Placental epithelial cell (primary cell): Measurements from ENCODE around the genes BHLHE23 and NKAIN4.

- CAGE, long polyA plus RNA = no peak
These were observed 14.2 kb upstream of the SLCO4A1 start for GRCh38 chr20:62627982-62628682.

- CAGE, long polyA plus RNA = no peak
These were observed 1.9 kb downstream of the SLCO4A1 start for GRCh38 chr20:62644150-62644713.

DNA sequence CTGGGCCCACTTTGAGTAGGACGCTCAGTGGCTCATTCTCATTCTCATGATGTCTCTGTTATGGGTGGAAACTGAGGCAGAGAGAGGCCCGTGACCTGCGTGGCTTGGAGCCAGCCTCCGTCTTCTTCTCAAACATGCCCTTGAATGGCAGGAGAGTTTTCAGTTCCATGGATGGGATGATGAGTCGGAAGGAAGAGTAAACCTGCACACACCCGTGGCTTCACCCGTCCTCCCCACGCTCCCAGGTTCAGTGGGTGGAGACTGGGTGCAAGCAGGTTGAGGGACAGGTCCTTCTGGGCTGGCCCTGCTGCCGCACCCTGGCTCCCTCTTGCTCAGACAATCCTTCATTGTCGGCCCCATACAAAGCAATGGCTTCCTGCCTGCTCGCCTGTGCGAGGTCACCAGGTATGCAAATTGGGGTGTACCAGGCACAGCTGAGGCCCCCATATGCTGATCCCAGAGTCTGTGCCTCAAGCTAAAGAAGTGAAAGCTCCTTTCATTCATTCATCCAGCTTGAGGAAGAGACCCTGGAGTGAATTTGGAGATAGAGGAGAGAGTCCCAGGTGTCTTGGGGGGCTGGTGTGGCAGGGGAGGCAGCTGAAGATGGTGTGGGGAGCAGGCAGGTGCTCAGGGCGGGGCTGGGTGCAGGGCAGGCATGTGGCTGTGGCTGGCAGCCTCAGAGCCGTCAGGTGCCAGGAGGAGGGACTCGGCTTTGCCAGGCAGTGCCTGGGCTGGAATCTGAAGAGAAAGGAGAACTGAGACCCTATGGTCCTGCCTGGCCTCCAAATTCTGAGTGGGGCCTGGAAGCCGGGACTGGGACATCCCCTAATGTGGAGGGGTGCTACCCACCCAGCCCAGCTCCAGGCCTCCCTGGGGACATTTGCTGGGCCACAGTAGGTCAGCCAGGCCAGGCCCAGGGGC is 4.6 kb downstream of the SLCO4A1 start:
- CAGE, long polyA plus RNA = no peak

GRCh38 chr20:62824909-62825451 is 8.1 kb downstream of the COL9A3 start:
- CAGE, long polyA plus RNA = no peak

DNA sequence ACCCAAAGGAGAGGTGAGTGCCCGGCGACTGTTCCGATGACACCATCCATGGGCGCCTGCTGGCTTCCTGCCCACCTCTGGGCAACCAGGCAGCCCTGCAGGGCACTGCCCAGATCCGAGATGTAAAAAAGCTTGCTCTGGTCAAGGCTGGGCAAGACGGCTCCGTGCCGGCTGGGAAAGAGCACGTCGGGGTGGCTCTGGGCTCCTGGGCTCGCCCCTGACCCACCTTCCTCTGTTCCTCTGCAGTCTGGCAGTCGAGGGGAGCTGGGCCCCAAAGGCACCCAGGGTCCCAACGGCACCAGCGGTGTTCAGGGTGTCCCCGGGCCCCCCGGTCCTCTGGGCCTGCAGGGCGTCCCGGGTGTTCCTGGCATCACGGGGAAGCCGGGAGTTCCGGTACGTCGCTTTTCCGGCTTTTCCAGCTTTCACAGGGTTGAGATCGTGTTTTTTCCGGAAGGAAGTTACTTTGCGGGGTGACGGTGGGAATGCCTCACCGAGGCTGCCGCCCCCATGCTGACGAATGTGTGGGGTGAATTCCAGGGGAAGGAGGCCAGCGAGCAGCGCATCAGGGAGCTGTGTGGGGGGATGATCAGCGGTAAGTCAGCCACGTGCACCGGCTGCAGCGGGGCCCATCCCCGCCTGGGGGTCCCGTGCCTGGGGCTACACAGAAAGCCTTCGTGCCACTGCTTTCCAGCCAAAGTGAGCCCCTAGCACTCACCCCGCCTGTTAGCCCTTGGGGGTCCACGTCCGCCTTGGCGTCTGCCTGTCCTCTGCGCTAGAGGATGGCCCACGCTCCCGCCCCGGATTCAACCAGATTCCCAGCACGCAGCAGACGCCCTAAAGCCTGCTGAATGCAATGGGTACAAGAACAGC is 19.3 kb downstream of the COL9A3 start:
- CAGE, long polyA plus RNA = no peak

GRCh38 chr20:62852679-62853196 is 8.9 kb downstream of the TCFL5 start:
- CAGE, long polyA plus RNA = no peak

DNA sequence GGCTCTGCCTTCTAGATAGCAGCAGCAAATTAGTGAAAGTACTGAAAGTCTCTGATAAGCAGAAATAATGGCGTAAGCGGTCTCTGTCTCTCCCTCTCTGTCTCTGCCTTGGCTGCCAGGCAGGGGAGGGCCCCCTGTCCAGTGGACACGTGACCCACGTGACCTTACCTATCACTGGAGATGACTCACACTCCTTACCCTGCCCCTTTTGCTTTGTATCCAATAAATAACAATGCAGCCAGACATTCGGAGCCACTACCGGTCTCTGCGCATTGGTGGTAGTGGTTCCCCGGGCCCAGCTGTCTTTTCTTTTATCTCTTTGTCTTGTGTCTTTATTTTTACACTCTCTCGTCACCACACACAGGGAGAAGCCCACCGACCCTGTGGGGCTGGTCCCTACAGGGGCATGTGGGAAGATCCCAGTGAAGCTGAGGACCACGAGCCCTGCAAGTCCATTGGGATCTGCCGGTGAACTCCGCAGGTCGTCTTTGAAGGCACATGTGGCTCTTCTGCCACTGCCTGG is 12.6 kb upstream of the TCFL5 start:
- CAGE, long polyA plus RNA = no peak

GRCh38 chr20:62885282-62885954 is 23.8 kb upstream of the TCFL5 start:
- CAGE, long polyA plus RNA = no peak

GRCh38 chr20:62914836-62915501 is 11.3 kb downstream of the DIDO1 start:
- CAGE, long polyA plus RNA = no peak

GRCh38 chr20:62925348-62926365 is 648 bp downstream of the DIDO1 start:
- CAGE, long polyA plus RNA = no peak

- CAGE, long polyA plus RNA = no peak
These were observed 3.2 kb upstream of the GID8 start for GRCh38 chr20:62934329-62935636.

GRCh38 chr20:62963515-62964186 is 11.1 kb downstream of the SLC17A9 start:
- CAGE, long polyA plus RNA = no peak

- CAGE, long polyA plus RNA = no peak
These were observed at the start of gene BHLHE23 for GRCh38 chr20:63006745-63007600. BHLHE23 (minus strand) TSS chr20:63006964.

- CAGE, long polyA plus RNA = no peak
These were observed 5.0 kb upstream of the BIRC7 start for GRCh38 chr20:63230529-63231314.

GRCh38 chr20:63254292-63254671 is at the start of gene NKAIN4:
NKAIN4 (minus strand) TSS chr20:63254463.
- CAGE, long polyA plus RNA = no peak

DNA sequence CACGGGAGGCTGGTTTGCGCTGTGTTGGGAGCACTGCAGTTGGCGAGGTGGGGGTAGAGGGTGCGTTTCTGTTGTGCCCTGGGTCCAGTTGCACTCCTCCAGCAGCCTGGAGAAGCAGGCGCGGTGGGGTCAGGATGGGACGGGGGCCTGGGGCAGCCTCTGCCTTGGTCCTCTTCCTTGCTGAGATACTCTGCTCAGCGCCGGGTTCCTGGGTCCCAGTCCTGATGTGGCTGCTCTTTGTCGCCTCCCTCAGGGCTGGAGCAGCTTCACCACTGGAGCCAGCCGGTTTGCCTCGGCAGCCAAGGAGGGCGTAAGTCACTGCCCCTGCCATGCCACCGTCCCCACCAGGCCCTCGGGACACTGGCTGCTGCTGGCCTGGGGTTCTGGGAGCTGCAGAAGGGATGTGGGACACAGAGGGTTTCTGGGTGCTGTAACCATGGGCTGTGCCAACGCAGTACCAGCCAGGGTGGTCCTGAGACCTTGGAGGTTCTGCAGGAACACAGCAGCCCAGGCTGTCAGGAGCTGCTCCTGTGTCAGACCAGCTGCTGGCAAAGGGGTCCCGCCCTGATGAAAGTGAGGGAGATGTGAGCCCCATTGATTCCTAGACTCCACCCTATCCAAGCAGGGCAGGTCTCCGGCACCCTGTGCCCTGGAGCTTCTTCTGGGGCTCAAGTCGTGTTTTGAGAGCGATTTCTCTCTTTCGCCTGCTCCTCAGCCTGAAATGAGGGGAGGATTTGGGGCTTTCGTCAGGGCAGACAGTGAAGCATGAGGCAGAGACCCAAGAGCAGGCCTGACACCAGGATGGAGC is 8.6 kb downstream of the ARFGAP1 start:
- CAGE, long polyA plus RNA = no peak

GRCh38 chr20:63284503-63285012 is 8.4 kb upstream of the COL20A1 start:
- CAGE, long polyA plus RNA = no peak

- CAGE, long polyA plus RNA = no peak
These were observed 4.1 kb upstream of the COL20A1 start for GRCh38 chr20:63288426-63289702.

- CAGE, long polyA plus RNA = no peak
These were observed 2.9 kb upstream of the COL20A1 start for GRCh38 chr20:63289971-63290567.

DNA sequence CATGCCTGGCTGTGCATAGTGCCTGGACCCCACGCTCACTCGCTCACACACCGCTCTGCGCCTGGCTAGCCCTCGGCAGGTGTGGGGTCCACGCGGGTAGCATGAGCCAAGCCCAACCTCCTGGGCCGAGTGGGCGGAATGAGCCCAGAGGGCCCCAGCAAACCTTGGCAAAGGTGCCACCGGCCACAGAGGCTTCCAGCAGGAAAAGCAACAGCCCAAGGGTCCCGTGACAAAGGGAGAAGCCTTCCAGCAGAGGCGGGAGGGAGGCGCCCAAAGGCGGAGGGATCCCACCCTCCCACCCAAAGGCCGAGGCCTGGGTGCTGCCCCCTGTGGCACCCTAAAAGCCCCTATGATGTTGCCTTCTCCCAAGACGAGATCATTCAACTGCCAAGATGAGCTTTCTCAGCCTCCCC is 19.5 kb upstream of the CHRNA4 start:
- CAGE, long polyA plus RNA = no peak